ENCODE results near the genes DNAH8 and APOBEC2.

DNA sequence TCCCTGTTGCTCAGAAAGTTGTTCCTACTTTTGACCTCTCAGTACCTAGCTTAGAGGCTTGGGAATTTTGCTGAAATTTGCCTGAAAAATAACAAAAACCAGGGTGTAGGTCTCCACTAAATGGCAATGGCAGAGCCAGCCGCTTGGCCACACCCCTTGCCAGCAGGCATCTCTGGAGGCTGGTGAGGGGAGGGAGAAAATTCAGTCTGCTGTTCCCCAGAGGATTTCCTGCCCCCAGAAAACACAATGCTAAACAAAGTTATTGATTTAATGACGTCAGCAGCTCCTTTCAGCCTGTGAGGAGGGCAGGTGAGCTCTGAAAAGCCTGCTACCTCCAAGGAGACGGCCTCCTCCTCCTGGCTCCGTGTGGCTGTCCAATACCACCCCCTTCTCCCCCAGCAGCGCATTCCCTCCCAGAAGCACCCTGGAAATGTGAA is 393.0 kb downstream of the ZFAND3 start:
- PRO-cap: no peak

DNA sequence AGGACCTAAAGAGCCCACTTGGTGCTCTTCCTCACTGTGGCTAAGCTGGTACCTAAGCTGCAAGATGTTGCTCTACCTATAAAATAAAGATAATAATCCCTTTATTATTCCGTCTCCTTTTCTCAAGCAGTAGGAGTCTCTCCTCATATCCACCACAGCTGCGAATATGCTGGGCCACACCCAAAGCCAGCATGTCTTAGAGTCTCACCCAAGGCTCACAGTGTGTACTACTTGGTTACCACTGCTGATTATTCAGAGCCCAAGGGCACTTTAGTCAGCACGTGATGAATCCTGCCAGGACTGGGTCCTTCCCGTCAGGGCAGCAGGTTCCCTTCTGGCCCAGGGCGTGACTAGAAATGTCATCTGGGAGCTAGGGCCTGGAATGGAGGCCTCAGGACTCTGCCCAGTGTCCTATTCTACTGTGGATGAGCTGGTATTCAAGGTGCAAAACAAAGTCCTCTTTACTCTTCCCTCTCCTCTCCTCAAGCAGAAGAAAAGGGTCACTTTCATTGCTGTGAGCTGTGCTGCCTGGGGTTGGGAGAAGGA is 320.4 kb downstream of the BTBD9 start:
- PRO-cap: no peak

DNA sequence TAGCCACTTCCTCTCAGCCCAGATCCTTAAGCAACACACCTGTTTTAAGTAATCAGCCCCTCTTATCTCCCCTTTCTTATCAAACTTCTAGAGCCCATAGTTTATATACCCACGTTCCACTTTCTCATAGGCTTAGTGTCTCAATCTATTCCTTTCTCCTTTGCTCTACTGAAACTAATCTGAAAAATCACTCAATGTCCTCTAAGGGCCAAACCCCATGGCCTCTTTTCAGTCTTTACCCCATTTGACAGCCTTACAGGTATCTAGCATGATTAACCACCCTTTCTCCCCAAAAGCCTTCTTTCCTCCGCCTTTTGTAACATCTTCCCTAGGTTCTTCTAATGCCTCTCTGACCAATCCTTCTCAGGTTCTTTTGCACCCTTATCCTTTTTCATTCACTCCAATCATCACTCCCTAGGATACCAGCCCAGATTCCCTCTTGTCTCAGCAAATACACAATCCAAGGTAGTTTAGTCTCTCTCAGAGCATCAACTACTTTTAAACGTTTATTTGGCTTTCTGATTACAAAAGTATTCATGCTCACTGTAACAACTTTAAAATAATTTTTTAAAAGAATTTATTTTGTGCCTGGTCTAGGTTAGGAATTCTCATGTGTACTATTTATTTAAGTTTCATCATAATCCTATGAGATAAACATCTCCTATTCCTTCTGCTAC is 239.4 kb downstream of the BTBD9 start:
- PRO-cap: no peak

GRCh38 chr6:38482765-38483763 is 156.7 kb downstream of the BTBD9 start:
- PRO-cap: no peak

DNA sequence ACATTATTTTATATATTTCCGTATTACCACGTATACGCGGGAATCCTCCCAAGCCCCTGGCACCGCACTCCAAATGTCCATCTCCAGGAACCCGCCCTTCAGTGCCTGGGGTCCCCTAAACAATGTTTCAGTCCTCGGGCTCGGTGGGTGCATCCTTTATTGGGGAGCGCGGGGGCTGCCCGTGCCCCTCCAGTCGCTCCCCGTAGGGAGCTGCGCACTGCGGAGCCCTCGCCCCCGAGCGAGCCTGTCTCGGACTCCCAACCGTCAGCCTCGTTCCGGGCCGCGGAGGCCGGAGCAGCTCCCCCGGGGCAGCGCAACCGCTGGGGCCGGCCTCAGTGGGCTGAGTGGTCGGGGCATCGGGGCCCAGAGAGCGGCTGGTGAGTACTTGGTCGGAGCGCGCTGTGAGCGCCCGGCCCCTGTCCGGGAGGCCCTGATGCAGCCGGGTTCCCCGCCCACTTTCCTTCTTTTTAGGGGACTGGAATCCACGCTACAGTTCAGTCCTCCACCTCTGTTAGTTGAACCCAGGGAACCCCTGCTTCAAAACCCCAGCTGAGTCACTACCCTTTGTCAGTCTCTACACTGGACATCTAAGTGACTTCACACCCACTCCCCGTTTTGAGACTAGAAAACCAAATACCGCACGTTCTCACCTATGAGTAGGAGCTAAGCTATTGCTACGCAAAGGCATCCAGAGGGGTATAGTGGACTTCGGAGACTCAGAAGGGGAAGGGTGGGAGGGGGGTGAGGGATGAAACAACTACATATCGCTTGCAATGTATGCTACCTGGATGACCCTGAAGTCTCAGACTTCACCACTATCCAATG is at the start of gene DNAH8:
Gene DNAH8, plus strand, starts transcription at position 273 of the 825 bp plus-strand sequence.
- PRO-cap: no peak

GRCh38 chr6:39115358-39115796 is 391 bp upstream of the SAYSD1 start:
- PRO-cap: no peak

- PRO-cap: no peak
Measured at GRCh38 chr6:39178753-39179331, 50.4 kb downstream of the KCNK5 start.

- PRO-cap: no peak
Measured at GRCh38 chr6:39190780-39191728, 38.2 kb downstream of the KCNK5 start.

GRCh38 chr6:39204586-39205330 is 24.5 kb downstream of the KCNK5 start:
- PRO-cap: no peak

DNA sequence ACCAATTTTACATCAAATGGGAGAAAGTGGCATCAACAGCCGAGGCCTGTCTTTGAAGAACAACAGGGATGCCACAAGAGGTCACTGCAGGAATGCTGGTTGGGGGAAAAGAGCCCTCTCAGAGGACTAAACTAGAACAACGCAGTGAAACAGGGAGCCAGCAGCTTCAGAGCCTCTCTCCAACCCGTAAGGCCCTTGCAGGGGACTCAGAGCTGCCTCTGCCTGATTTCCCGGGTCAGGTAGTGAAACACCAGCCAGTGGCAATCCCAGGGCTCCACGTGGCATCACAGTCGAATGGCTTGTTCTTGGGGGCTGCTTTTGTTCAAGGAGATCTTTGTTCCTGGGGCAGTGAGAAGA is 55.0 kb upstream of the KCNK16 start:
- PRO-cap: no peak

DNA sequence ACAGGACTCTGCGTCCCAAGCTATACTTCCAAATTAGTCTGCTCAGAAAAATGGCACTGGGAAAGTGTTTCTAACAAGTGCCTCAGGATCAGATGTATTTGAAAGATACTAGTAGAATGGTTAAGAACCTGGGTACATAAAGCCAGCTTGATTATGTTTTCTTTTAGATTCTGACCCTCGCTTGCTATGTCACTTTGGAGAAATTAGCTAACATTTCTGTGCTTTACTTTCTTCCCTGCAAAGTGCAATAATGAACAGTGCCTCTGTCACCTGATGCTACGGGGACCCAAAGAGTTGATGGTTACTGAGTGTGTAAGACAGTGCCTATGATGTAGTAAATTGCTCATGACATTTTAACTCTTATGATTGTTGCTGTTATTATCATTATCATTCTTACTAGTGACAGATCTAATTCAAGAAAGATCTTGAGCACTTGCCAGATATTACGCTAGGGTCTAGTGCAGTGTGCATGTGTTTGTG is 33.4 kb upstream of the DAAM2 start:
- PRO-cap: no peak

- PRO-cap: no peak
Measured at GRCh38 chr6:39791878-39792087, 393 bp upstream of the DAAM2 start.

GRCh38 chr6:39870303-39870570 is 64.0 kb downstream of the MOCS1 start:
- PRO-cap: no peak

- PRO-cap: no peak
Measured at GRCh38 chr6:39932891-39933602, 1.2 kb downstream of the MOCS1 start.

- PRO-cap: no peak
Measured at GRCh38 chr6:40719674-40720289, 132.6 kb upstream of the LRFN2 start.

DNA sequence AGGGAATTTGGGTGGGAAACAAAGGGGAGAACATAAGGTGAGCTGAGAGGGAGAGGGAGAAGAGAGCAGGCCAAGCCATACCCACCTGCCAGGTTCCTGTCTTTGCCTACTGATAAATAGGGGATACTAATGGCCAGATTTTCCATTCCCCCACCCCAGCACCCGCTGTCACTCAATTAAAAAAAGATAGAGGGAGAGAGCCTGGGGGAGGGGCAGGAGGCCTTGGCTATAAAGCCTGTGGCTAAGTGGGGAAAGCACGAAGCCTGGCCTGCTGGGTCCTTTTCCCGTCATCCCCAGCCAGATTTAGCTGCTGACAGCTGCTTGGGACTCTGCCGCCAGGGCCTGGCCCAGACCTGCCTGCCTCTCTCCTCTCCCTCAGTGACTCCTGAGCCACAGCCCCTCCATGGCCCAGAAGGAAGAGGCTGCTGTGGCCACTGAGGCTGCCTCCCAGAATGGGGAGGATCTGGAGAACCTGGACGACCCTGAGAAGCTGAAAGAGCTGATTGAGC is at the start of gene APOBEC2:
Gene APOBEC2, plus strand, starts transcription at position 258 of the 509 bp plus-strand sequence.
- PRO-cap: no peak

DNA sequence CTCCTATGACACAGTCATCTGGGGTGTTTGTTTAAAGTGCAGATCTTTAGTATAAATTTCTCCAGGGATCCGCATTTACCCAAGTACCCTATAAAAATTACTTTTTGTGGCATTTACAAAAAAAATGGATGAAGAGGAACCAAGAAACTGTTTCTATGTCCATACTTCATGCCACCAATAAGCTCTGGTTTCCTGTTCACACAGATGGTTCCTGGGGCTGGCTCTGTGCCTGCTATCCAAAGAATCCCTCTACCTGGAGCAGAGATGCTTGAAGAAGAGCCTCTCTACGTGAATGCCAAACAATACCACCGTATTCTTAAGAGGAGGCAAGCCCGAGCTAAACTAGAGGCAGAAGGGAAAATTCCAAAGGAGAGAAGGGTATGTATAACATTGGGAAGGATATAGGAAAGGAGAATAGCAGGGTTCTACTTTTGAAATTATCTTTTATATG is 20.0 kb downstream of the NFYA start:
- PRO-cap: no peak

GRCh38 chr6:41097349-41098288 is 24.8 kb downstream of the NFYA start:
- PRO-cap: no peak

GRCh38 chr6:41270996-41271537 is 15.4 kb downstream of the TREM1 start:
- PRO-cap: no peak

DNA sequence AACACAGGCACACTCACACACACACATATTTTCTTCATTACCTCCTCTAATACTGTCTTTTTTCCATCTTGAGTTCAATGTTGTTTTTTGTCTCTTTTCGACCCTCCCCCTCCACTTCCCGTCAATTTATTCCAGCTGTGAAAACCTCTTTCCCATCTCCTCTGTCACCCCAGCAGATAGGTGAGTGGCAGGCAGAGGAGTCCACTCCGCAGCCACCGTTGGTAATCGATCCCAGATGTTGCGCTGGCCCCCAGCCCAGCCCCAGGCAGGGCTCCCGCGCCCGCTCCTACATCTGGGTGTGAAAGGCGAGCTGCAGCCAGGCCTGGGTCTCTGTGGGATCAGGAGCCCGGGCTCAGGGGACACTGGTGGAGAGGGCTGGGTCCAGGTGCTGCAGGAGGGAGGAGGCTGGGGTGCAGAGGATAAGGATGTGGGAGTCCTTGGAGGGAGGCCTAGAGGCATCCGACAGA is 56.7 kb upstream of the FOXP4 start:
- PRO-cap: no peak